Metastatic Breast Carcinoma in the Ovary (tissue), 3 donors: Measurements from ENCODE around the genes RHOB and HS1BP3.

DNA sequence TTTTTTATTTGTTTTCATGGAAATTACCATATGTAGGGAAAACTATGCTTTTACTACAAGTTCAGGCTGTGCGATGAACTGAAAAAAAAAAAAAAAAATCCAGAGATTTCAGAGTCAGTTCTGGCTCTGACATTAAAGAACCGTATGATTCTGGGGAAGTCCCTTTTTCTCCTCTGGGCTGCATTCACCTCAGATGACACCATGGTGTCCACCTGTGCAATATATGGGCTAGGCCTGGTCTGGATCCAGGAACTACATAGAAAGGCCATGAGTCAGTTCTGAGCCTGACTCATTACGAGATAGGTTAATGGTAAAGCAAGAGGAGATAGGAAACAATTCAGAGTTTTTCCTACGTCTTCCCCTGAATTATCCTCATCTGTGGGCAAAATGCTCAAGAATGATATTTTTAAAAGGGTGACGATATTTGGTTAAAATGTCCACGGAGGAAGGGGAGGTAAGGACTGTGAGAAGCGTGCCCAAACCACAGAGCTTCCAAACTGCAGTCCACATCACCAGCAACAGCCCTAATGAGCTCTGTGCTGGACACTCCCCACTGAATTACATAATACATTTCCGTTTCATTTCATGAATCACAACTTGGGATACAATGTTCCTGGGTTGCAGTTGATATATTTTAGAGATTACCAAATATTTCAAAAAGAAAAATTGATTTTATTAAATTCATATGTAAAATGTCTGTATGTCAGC is 180.1 kb upstream of the OSR1 start:
- PRO-cap, 3 experiments: no peak in any of the 3 experiments

GRCh38 chr2:19900792-19901828 is 673 bp downstream of the TTC32 start:
- PRO-cap, 3 experiments: peak in 3 of 3 experiments; most common plus-strand start chr2:19901743 (in 3); most common minus-strand start chr2:19901694 (in 3)

- PRO-cap, 3 experiments: no peak in any of the 3 experiments
These were observed 31.4 kb upstream of the TTC32 start for GRCh38 chr2:19932925-19933848.

GRCh38 chr2:19962687-19963490 is 27.0 kb downstream of the WDR35 start:
- PRO-cap, 3 experiments: no peak in any of the 3 experiments

DNA sequence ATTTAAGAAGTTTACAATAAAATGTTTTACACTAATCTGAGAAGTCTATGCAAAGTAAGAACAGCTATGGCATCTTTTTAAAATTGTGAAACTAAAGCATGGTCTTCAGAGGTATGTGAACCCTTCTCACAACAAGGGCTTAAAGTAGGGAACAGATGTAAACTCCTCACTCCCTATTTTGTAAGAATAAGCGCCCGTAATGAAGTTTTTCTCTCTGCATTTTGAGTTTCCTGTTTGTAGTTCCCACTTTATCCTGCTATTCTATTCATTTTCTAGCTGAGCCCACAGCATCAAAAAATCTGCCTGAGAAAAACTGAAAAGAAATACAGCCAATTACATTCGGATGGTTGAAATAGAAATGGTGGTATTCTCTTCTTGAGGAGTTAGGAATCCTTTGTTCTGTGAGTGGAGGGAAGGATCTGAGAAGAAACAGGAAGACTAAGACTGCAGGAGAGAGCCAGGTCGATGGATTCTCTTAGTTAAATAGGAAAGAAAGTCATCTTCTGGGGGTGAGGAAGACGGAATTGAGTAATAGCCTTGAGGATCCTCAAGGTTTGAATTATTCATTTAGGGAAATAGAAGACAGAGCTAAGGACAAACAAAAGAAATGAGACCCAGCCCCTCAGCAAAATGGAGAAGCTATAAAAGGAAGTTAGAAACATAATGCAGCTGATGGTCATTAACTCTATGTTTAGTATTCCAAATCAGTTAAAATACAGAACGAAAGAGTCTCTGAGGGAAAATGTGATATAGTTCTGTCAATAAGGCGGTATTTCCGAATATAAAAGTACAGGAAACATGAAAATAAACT is 1.9 kb downstream of the LAPTM4A start:
- PRO-cap, 3 experiments: peak in 1 of 3 experiments; most common plus-strand start position 404 of the sequence (in 1)

DNA sequence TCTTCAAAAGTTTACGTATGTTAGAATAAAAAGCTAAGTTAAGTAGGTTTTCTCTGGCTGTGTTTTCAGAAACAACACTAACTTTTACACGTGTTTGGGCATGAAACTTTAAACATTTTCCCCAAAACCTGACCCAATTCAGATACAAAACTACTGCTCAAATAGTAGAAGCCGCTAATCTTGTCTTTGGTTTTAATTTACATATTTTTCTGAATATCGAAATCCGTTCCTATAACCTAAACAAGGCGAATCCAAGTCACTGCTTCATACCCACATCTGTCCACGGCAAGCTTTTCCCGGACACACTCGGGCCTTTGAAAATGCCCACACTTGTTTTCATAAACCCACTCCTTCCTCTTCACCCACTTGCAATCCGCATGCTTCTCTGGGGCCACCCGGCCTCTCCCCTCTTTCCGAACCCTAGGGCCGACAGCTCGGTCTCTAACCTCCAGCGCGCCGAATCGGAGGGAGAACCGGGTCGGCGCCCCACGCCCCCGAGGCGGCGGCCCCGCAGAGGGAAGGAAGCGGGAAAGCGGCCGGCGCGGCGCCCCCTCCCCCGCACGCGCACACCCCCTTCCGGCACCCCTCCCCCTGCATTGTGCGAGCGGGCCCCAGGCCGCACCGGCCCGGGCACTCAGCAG is 685 bp downstream of the PUM2 start:
- PRO-cap, 3 experiments: peak in 3 of 3 experiments; most common plus-strand start position 596 of the sequence (in 3); most common minus-strand start position 566 of the sequence (in 2)

- PRO-cap, 3 experiments: peak in 3 of 3 experiments; most common plus-strand start chr2:20447074 (in 3)
These were observed at the start of gene RHOB for GRCh38 chr2:20446996-20447242. Gene RHOB (plus strand): TSS chr2:20447074.

DNA sequence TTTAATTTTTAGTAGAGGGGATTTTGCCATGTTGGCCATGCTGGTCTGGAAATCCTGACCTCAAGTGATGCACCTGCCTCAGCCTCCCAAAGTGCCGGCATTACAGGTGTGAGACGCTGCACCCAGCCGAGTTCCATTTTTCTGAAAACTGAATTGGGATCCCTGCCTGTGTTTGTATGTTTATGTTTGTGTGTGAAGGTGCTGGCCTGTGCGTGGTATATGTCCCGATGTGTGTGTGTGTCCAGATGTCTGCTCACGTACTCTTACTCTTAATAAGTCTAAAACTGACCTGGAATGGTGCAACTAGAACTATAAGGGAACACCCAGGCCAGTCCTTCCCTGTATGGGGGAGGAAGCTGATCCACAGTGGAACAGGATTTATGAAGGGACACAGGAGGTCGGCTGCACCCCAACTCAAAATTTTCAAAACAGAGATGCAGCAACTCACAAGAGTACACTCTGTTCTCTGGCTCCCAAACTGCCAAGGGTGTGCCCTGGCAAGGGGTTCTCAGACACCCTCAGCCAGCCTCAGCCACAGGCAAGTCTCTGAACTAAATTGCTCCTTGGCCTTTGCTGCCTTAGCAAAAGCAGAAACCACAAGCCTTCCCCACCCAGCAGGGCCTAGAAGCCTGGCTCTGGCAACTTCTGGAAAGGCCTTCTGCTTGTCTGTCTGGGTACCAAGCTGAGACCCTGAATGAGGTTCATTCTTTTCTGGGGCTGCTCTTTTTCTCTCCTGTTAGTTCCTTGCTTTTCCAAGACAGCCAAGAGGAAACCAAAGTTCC is 36.5 kb downstream of the RHOB start:
- PRO-cap, 3 experiments: no peak in any of the 3 experiments

DNA sequence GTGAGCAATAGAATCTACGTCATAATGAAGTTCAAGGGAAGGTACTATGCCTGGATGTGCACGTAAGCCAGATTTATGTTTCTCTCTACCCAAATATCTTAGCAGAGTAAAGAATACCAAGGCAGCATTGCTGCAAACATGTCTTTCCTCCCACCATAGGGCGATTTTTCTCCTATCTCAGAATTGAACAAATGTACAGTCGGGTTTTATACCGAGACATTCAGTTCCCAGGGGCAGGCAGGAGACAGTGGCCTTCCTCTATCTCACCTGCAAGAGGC is 54.5 kb downstream of the RHOB start:
- PRO-cap, 3 experiments: peak in 2 of 3 experiments; most common plus-strand start position 101 of the sequence (in 1)

DNA sequence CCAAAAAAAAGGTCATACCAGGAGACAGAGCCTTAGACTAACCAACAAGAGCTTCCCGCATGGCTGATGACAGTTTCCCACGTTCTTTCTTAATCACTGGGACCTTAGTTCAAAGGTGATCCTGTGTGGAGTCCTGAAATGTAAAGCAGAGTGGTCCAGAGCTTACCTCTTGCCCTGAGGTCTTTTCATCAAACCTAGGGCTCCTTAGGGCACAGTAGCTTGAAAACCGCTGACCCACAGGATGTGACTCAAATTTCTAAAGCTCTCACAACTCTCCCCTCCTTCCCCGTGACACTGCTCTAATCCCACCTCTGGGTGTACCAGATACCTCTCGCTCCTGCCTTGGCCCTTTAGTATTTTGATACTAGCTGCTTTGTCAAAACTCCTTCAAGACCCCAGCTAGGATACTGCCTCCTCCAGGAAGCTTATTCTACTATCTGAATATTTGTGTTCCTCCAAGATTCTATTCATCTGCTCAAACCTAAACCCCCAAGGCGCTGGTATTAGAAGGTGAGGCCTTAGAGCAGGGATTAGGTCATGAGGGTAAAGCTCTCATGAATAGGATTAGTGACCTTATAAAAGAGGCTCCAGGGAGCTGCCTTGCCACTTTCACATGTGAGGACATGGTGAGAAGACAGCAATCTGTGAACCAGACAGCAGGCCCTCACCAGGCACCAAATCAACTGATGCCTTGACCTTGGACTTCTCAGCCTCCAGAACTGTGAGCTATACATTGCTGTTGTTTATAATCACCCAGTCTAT is 54.9 kb downstream of the HS1BP3 start:
- PRO-cap, 3 experiments: no peak in any of the 3 experiments

DNA sequence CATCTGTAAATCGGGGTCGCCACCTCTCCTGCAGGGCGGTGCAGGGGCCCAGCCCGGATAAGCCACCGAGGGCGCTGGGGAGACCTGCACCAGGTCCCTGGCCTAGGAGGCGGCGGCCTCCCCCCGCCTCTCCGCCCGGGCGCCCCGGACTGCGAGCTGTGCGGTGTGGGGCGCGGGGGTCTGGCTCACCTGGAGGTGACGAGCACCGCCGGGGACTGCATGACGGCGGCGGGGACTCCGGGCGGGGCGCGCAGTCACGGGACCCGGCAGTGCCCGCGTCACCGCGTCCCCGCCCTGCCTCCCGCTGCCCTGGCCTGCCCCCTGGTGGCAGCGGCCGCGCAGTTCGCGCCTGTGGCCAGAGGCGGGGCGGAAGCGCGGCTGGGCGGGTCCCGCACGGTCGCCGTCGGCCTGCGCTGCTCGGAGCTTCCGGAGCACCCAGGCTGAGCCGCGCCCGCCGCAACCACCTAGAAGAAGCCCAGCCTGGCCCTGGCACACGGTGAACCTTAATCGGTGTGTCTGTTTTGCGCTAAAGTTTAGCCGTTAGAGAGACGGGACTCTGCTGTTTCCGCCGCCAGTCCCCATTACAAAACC is at the start of gene HS1BP3:
Gene HS1BP3, minus strand, starts transcription at position 256 of the 591 bp plus-strand sequence.
- PRO-cap, 3 experiments: peak in 3 of 3 experiments; most common plus-strand start position 358 of the sequence (in 3); most common minus-strand start position 237 of the sequence (in 2)

DNA sequence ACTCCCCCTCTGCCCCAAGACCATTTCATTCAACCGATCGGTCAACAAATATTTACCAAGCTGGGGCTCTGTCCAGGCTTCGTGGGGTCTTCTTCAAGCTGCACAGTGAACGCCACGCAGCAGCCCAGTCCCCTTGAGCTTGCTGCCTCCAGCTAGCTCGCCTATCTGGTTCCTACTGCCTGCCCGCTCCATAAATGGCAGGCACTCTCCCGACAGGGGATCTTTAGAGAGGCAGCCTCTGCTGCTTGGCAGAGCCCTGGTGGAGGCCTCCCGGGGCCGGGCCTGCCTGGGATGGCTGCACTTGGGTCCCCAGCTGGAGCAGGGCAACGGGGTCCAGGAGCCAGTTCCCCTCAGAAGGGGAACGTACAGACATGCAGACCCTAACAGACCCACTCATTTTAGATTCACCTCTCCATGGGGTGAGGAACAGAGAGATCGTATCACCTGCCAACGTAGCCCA is 566 bp upstream of the HS1BP3 start:
- PRO-cap, 3 experiments: peak in 3 of 3 experiments; most common minus-strand start position 167 of the sequence (in 2)

DNA sequence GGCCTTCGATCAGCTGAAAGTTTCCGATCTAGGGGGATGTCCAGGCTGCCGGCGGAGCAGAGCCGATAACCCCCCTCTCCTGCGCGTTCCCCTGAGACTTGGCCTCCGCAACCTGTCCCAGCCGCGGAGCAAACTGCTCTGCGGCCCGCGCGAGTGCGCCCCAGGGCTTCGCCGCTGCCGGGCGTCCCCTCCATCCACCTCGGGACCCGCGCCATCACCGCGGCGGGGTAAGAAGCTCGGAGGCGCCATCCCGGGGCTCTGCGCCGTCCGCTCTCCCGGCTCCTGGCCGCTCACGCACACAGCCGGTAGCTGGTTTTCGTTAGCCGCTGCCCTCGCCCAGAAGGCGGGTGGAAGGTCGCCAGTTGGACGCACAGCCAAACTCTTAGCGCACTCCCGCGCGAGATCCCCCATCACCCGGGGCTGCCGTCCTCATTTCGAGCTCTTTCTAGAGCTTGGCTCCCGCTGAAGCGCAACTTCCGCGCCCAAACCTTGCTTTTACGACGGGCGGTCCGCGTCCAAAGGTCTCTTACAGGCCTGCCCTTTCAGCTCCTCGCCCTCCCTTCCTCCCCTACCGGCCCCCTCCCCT is 848 bp upstream of the GDF7 start:
- PRO-cap, 3 experiments: no peak in any of the 3 experiments

DNA sequence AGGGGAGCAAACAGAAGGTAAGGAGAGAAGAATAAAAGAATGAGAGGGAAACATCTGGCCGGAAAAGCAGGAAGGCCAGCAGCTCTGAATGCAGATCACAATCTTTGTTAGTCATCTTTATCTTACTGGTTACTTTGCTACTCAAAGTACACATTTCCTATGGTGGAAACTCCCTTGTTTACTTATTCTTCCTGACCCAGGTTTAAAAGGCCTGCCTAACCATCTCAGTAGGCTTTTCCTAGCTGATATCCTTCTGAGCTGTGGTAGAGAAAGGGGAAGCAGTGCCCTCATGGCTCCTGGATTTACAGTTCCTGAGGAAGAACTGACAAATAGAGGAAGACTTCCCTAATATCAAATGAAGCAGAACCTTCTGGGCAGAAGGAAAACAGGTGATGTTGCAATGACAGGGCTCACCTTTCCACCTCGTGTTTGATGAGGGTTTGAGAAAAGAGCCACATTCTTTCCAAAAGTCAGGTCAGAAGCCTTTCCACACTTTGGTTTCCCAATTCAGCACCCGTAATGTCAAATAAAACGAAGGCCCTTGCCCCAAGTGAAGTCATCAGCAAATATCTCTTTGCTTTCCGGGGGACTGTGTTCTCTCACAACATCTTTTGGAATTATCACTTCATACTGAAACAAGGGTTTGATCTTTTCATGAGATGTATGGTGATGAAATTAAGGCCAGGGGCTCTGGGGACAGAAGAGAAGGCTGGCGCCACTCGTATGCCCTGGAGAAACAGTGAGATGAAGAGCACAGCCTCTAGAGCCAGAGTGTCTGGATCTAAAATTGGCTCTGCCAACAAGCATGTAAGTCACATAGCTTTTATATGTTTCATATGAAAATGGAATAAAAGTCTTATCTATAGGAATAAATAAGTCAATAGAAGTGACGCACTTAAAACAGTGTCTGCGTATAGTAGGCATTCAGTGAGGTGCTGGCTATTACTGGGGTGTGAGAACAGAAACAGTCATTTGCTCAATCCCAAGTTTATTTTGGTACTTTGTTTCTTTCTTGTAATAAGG is 26.8 kb upstream of the APOB start:
- PRO-cap, 3 experiments: no peak in any of the 3 experiments

GRCh38 chr2:21093509-21094056 is 30.2 kb upstream of the TDRD15 start:
- PRO-cap, 3 experiments: no peak in any of the 3 experiments

DNA sequence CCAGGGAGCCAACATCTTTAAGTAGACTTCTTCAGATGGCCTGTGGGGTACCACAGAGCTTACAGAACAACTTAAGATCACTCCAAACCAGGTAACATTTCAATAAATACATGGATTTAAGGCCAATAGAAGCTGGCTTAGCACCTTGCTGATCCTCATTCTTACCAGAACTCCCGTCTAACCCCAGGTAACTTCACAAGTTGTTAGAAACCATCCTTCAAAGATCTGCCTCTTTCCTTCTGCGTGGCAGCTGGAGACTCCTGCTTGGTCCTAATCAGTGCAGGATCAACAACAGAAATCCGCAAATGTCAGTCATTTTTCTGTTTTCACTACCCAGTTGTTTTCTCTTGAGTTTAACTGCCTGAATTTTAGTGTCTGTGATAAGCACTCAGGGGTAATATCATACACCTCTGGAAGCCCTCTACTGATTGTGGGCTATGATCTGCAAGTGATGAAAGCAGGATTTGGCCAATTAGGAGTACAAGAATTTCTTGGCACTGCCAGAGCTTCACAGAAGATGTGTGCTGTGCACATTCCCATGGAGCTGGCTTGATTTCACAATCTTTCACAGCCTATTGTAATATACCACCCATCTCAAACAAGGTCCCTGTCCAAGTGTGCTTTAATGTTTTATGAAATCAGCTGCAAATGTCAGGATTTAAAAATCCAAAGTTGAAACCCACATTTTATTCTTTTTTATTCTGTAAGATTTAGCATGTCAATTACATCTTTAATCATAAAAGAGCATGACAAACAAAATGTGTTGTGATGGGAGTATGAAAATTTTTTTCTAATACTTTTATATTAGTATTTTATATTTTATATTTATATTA is 27.4 kb upstream of the TDRD15 start:
- PRO-cap, 3 experiments: no peak in any of the 3 experiments

- PRO-cap, 3 experiments: no peak in any of the 3 experiments
These were observed 132.3 kb downstream of the TDRD15 start for GRCh38 chr2:21255960-21256557.

- PRO-cap, 3 experiments: no peak in any of the 3 experiments
These were observed 137.7 kb upstream of the KLHL29 start for GRCh38 chr2:23247281-23247769.

DNA sequence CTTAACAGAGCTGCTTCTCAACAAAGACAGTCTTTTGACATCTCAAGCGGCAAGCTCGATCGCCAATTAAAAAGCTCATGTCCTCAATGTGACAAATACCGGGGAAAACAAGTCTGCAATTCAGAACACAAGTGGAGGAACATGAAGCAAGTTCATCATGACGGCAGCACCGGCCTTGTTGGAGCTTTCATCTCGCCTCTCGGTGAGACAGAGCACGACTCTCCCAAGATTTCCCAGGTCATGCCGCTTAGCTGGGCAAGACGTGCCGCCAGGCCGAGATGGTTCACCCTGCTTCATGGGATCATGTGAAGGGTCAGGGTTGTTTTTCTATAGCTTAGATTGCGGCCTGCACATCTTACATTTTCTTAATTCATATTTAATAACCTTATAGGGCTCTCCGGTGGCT is 65.0 kb downstream of the KLHL29 start:
- PRO-cap, 3 experiments: no peak in any of the 3 experiments

- PRO-cap, 3 experiments: no peak in any of the 3 experiments
These were observed 118.6 kb downstream of the KLHL29 start for GRCh38 chr2:23503394-23504215.